ENCODE data around the gene CHD2.

- PRO-cap, 7 experiments: peak in 1 of 7 experiments; most common plus-strand start chr15:92888488 (in 1)
Observed at GRCh38 chr15:92887730-92888736, 12.1 kb upstream of the CHD2 start.

GRCh38 chr15:92899824-92900944 is at the start of gene CHD2:
Gene CHD2, plus strand, starts transcription at chr15:92900324.
- PRO-cap, 7 experiments: peak in 7 of 7 experiments; most common plus-strand start chr15:92900324 (in 7); most common minus-strand start chr15:92900580 (in 7)

DNA sequence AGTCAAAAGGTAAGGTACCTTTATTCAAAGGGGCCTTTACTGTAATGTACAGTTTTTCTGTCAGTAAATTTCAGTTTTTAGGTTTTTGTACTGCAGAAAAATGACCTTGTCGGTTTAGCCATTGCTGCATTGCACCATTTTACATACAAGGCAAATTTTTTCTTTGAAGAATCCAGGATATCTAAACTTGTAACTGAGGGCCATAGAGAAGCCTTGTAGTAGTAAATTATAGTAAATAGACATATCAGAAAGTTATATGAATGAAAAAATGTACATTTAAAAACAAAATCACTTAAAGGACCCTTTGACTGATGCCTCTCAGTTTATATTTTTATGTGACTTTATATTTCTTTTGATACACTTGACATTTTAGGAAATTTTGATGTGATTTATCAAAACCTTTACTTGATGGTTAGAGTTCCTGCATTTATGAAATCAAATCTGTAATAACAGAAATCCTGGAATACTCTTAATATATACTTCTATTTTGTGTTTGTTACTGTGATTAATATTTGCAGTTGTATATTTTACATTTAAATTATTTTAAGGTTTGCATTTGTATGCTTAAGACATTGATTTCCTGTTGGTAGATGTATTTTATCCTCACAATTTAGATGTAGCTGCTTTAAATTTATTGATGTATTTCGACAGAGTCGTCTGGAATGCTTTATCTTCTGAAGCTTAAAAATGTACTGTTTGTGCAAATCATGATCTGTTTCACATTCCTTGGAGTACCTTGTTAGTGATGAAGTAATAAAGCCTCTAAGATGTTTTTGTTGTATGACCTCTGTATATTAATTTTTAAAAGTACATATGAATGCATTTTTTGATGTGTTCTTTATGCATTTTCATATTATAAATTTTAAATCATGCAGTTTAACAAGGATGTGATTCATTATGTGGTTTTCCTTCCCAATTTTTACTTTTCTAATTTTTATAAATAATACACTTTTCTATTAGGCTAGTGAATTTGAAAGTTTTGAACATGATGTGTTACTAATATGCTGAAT is 1.7 kb downstream of the CHD2 start:
- PRO-cap, 7 experiments: no peak in any of the 7 experiments

DNA sequence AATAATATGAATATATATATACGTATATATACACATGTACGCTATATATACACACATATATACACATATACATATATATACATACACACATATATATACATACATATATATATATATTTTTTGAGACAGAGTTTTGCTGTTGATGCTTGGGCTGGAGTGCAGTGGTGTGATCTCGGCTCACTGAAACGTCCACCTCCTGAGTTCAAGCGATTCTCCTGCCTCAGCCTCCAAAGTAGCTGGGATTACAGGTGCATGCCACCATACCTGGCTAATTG is 18.6 kb downstream of the CHD2 start:
- PRO-cap, 7 experiments: no peak in any of the 7 experiments

DNA sequence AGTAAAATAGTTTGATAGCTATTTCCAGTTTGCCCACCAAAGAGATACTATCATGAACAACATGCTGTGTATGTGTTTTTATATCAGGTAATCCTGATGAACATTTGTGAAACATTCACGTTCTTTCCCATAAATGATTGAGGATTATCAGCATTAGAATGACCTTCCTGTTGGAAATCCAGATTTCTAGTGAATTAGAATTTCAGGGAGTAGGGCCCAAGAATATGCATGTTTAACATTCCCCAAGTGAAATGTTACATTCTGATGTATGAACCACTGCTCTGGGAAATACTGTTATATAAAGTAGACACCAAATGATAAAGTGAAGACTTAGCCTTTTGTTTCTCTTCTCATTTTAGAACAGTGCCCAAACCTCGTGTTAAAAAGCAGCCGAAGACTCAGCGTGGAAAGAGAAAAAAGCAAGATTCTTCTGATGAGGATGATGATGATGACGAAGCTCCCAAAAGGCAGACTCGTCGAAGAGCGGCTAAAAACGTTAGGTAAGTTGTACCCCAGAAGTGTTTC is 39.2 kb downstream of the CHD2 start:
- PRO-cap, 7 experiments: no peak in any of the 7 experiments

DNA sequence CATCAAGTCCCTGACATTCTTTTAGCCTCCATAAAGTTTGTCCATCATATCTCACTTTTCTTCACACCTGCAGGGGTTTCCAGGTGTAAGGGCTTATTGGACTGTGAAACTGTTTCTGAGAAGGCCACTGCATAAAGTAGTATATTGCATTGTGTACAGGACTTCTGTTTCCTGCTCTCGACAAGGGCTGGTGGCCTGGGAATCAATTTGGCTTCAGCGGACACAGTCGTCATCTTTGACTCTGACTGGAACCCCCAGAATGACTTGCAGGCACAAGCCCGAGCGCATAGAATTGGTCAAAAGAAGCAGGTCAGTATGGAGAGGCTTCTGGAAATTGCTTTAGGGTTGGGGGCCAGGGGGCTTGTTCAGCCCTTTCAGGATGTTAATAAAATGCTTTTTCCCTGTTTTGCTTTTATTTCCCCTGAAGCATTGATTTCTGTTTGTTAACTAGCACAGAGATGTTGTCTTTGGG is 78.0 kb downstream of the CHD2 start:
- PRO-cap, 7 experiments: no peak in any of the 7 experiments

DNA sequence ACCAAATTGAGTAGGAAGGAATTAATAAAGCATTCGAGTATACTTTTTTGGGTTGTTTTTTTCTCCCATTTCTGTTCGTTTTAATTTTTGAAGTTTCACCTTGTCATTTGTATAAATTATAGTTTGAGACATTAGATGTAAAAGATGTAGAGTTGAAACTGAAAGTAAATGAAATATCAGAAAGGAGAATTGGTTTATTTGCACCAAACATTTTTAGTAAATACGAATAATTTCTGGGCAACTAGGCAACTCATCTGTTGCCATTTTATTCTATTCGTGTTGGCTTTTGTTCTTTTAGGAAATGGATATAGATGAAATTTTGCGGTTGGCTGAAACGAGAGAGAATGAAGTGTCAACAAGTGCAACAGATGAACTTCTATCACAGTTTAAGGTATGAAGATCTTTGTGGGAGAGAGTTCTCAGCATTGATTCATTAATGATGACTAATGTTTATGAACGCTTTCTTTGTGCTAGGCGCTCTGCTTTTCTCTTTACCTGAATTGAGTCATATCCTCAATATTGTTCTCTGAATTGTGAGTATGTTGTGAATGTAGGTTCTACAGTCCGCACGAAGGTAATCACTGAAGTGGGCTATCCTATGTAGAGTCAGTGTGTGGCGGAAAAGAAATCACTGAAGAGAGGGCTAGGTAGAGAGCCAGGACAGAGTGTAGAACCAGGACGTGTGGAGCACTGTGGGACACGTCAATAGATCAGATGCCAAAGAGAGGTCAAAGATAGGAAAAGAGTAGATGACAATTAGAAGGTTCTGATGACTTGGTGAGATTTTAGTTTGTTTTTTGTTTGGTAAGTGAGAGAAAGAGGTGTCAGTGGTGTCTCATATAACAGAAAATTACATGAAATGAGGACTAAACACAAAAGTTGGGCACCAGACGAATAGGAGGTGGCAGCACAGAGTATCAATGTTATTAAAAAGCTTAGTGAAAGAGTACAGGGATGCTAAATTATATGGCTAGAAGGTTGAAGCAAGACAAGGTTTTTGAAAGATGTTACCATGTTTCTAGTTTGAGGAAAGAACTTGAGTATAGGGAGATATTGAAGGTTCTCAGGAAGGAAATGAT is 81.3 kb downstream of the CHD2 start:
- PRO-cap, 7 experiments: no peak in any of the 7 experiments

- PRO-cap, 7 experiments: no peak in any of the 7 experiments
Observed at GRCh38 chr15:92985362-92985885, 85.3 kb downstream of the CHD2 start.

- PRO-cap, 7 experiments: no peak in any of the 7 experiments
Observed at GRCh38 chr15:93051925-93052514, 37.0 kb downstream of the RGMA start.

GRCh38 chr15:93089598-93090349 is 763 bp upstream of the RGMA start:
- PRO-cap, 7 experiments: no peak in any of the 7 experiments

DNA sequence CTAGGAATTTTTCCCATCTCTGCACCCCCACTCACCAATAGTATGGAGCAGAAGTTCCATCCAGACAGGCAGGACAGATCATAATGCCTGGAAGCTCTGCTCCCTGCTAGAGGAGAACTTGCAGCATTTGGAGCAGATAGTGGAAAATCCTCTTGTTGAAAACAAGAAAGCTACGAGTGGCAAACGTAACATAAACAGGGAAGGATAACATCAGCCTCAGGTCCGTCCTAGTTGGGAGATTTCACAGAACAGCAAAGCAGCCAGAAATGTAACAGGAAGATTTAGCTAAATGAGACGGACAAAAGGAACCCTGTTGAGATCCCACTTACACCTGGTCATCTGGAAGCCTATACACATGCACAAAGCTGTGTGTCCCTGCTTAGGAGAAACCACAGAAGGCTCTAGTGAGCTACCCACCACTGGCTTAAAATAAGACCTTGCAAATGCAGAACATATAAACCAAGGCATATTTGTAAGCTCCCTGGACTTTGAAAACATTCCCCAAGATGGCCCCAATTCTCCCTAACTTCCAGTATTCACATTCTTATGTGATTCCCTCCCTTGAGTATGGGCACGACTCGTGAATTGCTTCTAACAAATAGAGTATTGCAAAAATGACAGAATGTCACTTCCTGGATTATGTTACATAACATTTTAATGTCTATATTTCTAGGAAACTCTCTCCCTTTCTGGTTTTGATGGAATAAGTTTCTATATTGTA is 132.0 kb upstream of the MCTP2 start:
- PRO-cap, 7 experiments: no peak in any of the 7 experiments

- PRO-cap, 7 experiments: no peak in any of the 7 experiments
Observed at GRCh38 chr15:94301818-94302397, 70.5 kb downstream of the MCTP2 start.

DNA sequence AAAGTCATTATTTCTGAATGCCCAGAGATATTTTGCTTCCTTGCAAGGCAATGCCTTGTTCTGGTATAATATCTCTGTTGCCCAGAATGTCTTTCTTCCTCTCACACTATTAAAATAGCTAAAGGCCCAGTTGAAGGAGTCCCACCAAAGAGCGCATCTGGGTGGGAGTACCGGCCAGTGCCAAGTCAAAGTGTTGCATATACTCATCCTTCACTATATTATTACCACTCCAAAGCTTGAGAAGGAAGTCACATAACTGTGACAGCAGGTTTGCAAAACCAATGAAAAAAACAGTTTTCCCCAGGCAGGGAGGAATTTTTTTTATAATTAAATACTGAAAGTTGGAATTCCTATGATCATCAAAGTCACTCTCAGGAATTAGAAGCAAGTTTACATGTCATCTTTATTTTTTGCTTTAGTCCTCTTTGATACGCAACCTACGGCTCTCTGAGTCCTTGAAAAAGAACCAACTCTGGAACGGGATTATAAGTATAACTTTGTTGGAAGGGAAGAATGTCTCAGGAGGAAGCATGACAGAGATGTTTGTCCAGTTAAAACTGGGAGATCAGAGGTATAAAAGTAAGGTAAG is 124.5 kb downstream of the MCTP2 start:
- PRO-cap, 7 experiments: no peak in any of the 7 experiments

GRCh38 chr15:94406427-94407159 is 175.2 kb downstream of the MCTP2 start:
- PRO-cap, 7 experiments: no peak in any of the 7 experiments

- PRO-cap, 7 experiments: no peak in any of the 7 experiments
Observed at GRCh38 chr15:95129584-95130003, 898.2 kb downstream of the MCTP2 start.

- PRO-cap, 7 experiments: no peak in any of the 7 experiments
Observed at GRCh38 chr15:95266370-95266797, 1035.0 kb downstream of the MCTP2 start.

DNA sequence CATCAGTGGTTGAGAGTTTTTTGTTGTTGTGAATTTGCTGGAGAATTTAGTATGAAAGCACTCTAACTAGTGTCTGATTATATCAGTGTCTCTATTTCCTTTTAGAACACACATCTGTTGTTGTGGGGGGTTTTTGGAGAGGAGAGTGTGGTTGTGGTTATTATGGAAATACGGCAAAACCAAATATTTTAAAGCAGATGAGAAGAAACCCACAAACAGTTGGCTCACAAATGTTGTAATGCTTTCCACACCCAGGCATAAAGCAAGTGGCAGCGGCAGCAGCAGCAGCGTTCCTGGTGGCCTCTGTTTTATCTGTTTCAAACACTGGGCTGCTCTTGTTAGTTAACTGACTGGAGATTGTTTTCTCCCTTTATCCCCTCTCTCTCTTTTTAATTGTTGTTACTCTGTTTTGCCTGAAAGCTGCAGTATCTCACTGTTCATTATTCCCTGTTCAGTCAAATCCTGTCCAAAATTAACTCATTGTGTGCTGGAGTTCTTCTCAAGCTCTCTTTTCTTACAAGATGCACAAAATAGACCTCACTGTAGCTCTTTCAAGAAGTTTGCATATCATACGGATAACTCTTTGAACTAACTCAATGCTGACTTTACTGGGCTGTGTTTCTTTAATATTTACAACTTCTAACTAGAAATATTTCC is 1045.5 kb upstream of the NR2F2 start:
- PRO-cap, 7 experiments: no peak in any of the 7 experiments

- PRO-cap, 7 experiments: no peak in any of the 7 experiments
Observed at GRCh38 chr15:95303737-95305003, 1026.3 kb upstream of the NR2F2 start.

GRCh38 chr15:95327661-95327959 is 1002.9 kb upstream of the NR2F2 start:
- PRO-cap, 7 experiments: no peak in any of the 7 experiments

DNA sequence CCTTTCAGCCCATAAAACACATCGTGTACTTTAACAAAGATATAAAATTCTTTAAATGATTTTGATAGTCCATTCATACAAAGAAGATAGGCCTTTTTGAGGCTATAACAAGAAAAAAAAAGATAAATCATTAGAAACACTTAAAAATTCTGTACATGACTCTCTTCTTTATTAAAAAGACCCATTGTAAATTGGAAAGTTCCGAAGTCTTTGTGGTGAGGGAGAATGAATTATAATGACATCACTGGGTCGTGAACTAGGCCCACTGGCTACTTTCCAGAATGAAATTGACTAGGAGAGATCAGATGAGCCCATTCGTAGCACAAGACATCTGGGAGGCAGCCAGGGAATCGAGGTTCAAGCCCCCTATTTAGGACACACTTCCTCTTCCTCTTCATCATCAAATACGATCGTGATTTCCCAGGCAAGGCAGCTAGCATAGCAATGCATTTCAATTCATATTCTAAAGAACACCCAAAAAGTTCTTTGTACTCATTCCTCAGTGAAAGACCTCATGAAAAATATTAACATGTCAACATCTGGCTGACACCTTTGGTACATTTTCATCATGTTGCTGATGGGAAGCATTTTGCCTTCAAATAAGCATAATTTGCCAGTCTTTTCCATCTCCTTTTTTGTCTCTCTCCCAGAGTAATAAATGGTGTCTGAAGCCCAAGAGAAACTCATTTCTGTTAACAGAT is 889.7 kb upstream of the NR2F2 start:
- PRO-cap, 7 experiments: no peak in any of the 7 experiments